SK-N-DZ (cell line): Measurements from ENCODE around the genes RDH16, NAB2, STAC3, R3HDM2 and PIP4K2C.

DNA sequence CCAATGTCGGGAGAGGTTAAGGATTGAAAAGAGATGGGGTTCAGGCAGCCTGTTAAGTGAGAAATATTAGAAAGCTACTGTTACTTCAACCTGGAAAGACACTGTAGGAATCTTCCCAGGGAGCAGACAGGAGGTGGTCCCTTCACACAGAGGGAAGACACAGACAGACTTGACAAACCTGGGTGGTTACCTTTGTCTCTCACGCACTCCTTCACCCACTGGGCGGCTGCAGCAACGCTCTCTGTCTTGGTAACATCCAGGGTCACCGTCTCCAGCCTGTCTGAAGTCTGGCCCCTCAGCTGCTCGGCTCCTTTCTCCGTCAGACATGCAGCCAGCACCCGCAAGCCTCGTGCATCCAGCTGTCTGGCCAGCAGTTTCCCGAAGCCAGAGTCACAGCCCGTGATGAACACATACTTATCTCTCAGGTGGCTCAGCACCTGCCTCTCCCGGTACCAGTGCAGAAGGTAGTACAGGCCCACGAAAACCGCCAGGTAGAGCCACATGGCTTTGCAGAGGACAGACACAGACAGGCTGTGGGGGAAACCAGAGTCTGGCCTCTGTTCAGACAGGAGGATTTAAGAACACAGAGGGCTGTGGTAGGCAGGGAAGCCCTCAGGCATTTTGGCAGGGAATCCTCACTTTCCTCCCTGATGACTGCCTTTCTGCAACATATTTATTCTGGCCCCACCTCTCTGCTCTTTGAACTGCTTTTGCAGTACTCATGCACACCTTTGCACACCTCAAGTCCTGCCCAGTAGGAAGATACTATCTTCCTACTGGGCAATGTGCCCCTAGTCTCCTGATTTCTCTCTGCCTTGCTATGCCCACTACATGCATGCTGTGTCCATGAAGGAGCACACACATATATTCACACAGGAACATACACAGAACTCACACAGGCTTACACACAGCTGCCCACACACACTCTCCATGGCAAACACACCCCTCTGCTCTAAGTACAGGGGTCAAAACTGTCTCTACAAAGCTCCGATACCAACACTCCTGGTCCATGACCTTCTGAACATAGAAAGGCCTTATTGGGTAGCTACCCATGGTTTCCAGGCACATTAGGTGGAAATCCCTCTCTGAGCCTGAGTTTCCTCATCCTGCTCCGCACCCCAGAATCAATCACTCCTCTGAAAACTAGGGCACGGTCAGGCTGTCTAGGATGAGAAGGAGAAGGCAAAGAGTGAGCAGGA lies at the start of gene RDH16:
Gene RDH16, minus strand, starts transcription at position 649 of the 1,199 bp plus-strand sequence.
RAMPAGE:
- cytosol, long total RNA: no peak
- nucleus, long total RNA: no peak

GRCh38 chr12:56987475-56987942 lies 6.8 kb upstream of the GPR182 start:
RAMPAGE:
- cytosol, long total RNA: no peak
- nucleus, long total RNA: no peak

GRCh38 chr12:57087697-57088415 lies 1.1 kb upstream of the NAB2 start:
RAMPAGE:
- cytosol, long total RNA: no peak
- nucleus, long total RNA: no peak

RAMPAGE:
- cytosol, long total RNA: no peak
- nucleus, long total RNA: no peak
Observed at GRCh38 chr12:57088949-57089613, at the start of gene NAB2. Gene NAB2 (plus strand): TSS chr12:57089114.

GRCh38 chr12:57089614-57090254 lies 820 bp downstream of the NAB2 start:
RAMPAGE:
- cytosol, long total RNA: no peak
- nucleus, long total RNA: no peak

DNA sequence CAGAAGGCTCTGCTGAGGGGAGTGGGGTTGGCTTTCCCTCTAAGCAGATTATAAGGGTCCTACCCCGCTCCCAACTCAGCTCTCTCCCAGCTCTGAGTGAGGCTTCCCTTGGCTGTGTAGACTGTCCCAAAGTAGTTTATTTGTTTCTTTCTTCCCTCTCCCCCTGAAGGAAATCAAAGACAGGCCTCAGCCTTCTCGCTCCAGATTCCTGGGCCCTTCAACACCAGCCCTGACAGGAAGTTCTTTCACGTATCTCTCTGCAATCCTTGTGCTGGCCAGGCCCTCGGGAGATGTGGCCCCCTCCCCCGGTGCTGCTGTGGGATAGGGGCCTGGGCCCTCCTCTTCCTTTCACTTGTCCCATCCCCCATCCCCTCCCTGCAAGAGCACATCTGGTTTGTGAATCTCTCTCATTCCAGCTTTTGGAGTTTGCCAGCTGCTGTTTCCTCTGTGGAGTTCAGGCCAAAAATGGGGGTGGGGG lies 7.1 kb downstream of the LRP1 start:
RAMPAGE:
- cytosol, long total RNA: no peak
- nucleus, long total RNA: no peak

RAMPAGE:
- cytosol, long total RNA: no peak
- nucleus, long total RNA: no peak
Observed at GRCh38 chr12:57142029-57142638, 13.9 kb downstream of the LRP1 start.

GRCh38 chr12:57159747-57160254 lies 31.5 kb downstream of the LRP1 start:
RAMPAGE:
- cytosol, long total RNA: no peak
- nucleus, long total RNA: no peak

DNA sequence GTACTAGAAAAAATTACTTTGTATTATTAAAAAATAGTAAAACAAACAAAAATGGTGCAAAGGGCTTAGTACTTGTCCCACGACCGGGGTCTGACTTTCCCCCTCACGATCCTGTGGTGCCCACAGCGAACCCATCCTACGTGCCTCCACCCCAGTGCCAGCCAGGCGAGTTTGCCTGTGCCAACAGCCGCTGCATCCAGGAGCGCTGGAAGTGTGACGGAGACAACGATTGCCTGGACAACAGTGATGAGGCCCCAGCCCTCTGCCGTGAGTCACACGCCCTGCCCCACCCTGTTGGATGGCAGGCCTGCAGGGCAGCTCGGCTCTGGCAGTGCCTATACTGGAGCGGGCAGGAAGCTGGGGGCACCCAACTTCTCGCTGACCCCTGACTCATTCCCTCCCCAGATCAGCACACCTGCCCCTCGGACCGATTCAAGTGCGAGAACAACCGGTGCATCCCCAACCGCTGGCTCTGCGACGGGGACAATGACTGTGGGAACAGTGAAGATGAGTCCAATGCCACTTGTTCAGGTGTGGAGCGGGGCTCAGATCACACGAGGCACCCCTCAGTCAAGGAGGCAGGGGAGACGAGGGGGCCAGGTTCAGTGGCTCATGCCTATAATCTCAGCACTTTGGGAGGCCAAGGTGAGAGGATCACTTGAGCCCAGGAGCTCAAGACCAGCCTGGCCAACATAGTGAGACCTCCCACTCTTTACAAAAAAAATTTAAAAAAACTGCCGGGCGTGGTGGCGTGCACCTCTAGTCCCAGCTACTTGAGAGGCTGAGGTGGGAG lies 37.6 kb downstream of the LRP1 start:
RAMPAGE:
- cytosol, long total RNA: no peak
- nucleus, long total RNA: no peak

DNA sequence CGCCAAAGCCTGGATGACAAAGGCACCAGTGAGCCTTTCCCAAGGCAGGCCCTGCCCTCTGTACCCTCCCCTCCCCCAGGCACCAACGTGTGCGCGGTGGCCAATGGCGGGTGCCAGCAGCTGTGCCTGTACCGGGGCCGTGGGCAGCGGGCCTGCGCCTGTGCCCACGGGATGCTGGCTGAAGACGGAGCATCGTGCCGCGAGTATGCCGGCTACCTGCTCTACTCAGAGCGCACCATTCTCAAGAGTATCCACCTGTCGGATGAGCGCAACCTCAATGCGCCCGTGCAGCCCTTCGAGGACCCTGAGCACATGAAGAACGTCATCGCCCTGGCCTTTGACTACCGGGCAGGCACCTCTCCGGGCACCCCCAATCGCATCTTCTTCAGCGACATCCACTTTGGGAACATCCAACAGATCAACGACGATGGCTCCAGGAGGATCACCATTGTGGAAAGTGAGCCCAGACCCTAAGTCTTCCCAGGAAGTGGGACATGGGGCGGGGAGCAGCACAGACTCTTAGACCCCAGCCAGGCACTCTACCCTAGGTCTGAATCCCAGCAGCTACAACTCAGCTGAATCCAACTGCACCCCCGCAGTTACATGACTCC lies 31.0 kb upstream of the NXPH4 start:
RAMPAGE:
- cytosol, long total RNA: no peak
- nucleus, long total RNA: no peak

RAMPAGE:
- cytosol, long total RNA: no peak
- nucleus, long total RNA: no peak
Observed at GRCh38 chr12:57201378-57202115, 15.0 kb upstream of the NXPH4 start.

RAMPAGE:
- cytosol, long total RNA: no peak
- nucleus, long total RNA: no peak
Observed at GRCh38 chr12:57211759-57212031, 4.9 kb upstream of the NXPH4 start.

DNA sequence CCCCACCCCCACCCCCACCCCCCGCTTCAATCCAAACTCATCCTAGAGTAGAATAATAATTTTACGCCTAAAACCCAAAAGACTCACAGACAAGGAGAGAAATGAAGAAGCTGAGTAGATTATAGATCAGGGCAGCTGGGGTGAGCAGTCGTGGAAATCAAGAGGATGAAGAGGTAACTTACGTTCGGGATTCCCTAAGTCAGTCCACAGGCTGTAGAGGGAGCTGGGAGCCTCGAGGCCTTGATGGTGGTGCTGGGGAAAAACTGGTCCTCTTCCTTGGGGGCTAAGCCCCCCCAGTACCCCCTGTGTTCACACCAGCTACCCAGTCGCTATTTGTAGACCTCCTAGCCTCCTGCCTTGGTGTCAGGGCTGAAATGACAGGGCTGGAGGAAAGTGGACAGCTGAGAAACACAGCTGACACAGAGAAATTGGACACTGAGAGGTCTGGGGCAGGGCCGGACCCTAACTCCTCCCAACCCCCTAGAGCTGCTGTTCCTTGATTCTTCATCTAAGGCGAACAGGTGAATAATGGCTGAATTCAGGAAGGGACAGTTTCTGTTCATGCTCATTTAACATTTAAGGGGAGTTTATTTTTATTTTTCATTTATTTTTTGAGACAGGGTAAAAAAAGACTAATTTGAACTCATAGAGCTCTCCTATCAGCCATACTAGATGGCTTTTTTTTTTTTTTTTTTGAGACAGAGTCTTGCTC lies at the start of gene STAC3:
Gene STAC3, minus strand, starts transcription at position 377 of the 712 bp plus-strand sequence.
RAMPAGE:
- cytosol, long total RNA: no peak
- nucleus, long total RNA: no peak

RAMPAGE:
- cytosol, long total RNA: no peak
- nucleus, long total RNA: no peak
Observed at GRCh38 chr12:57357520-57358033, 73.3 kb downstream of the R3HDM2 start.

DNA sequence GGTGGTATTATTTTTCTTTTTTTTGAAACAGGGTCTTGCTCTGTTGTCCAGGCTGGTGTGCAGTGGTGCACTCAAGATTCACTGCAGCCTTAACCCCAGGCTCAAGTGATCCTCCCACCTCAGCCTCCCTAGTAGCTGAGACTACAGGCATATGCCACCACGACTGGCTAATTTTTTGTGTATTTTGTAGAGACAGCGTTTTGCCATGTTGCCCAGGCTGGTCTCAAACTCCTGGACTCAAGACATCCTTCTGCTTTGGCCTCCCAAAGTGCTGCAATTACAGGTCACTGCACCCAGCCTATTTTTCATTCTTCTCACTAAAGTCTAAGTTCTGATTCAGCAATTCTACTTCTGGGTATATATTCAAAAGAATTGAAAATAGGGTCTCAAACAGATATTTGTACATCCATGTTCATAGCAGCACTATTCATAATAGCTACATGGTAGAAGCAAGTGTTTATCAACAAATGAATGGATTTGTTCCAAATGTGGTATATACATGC lies 52.4 kb downstream of the R3HDM2 start:
RAMPAGE:
- cytosol, long total RNA: no peak
- nucleus, long total RNA: no peak

GRCh38 chr12:57430201-57431365 lies at the start of gene R3HDM2:
Gene R3HDM2 (minus strand): TSS chr12:57431043.
RAMPAGE:
- cytosol, long total RNA: start-site peak on the minus strand at chr12:57430768-57430795, 115 and 87 reads in 2 replicates
- nucleus, long total RNA: start-site peak on the minus strand at chr12:57430774-57430801, 185 and 71 reads in 2 replicates

RAMPAGE:
- cytosol, long total RNA: no peak
- nucleus, long total RNA: no peak
Observed at GRCh38 chr12:57451147-57451749, 3.9 kb upstream of the INHBE start.

RAMPAGE:
- cytosol, long total RNA: no peak
- nucleus, long total RNA: no peak
Observed at GRCh38 chr12:57454283-57454836, 747 bp upstream of the INHBE start.

RAMPAGE:
- cytosol, long total RNA: no peak
- nucleus, long total RNA: no peak
Observed at GRCh38 chr12:57532470-57533406, 10.1 kb downstream of the MBD6 start.

GRCh38 chr12:57590595-57592071 lies at the start of gene PIP4K2C:
Gene PIP4K2C (plus strand): TSS chr12:57591192.
RAMPAGE:
- cytosol, long total RNA: start-site peak on the plus strand at chr12:57591202-57591282, 705 and 918 reads in 2 replicates
- nucleus, long total RNA: start-site peak on the plus strand at chr12:57591198-57591282, 95 and 267 reads in 2 replicates